SK-N-MC (cell line): ENCODE measurements around a stretch of chr1.

GRCh38 chr1:230299318-230300104, 126.6 kb downstream of the PGBD5 start:
- RRBS, result no CpG with 5 or more reads among the region's 13 CpGs

DNA sequence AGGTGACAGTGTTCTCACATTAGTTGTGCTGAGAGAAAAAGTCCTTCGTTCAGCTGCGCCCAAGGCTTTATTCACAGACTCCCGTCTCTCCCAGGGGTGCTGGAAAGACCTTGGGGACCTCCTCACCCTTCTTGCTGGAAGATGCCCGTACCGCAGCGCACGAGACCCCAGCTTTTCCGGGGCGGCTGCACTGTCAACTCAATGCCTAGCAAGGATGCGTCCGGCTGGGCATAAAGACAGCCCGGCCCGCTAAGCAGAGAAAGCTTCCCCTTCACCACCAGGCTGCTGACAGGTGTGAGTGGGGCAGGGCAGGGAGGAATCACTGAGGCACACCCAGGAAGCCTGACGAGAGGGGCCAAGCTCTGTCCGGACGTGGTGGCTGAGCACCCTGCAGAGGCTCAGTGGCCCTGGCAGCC, 125.3 kb downstream of the PGBD5 start:
- RRBS, result 100% methylated on average over 2 of the region's 16 CpGs

DNA sequence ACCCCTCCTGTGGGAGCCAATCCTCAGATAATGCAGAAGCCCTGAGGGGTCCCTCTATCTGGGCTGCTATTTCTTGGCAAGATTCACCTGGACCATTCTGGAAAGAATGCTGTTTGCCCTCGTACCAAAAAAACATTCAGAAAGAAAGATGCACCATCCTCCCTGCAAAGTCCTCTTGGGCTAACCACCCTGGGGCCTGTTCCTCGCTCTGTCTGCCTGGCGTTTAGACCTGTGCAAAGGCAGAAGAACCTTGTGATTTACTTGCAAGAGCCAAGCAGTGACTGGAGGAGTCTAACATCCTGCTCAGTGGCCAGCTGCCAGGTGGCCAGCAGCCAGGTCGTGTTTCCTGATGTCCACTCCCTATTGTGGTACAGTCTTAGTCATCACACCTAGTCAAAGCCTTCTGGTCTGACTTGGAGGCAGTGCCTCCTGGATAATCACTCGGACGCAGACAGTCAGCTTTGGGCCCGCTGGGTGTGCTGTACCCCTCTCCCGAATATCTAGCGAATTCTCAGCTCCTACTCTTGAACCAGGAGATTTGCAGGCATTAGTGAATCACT, 118.1 kb downstream of the PGBD5 start:
- RRBS, result no CpG with 5 or more reads among the region's 9 CpGs

- RRBS, result no CpG with 5 or more reads among the region's 9 CpGs
Observed at GRCh38 chr1:230381999-230382755, 44.0 kb downstream of the PGBD5 start.

GRCh38 chr1:230487642-230488391, 61.7 kb upstream of the PGBD5 start:
- RRBS, result no CpG with 5 or more reads among the region's 4 CpGs

DNA sequence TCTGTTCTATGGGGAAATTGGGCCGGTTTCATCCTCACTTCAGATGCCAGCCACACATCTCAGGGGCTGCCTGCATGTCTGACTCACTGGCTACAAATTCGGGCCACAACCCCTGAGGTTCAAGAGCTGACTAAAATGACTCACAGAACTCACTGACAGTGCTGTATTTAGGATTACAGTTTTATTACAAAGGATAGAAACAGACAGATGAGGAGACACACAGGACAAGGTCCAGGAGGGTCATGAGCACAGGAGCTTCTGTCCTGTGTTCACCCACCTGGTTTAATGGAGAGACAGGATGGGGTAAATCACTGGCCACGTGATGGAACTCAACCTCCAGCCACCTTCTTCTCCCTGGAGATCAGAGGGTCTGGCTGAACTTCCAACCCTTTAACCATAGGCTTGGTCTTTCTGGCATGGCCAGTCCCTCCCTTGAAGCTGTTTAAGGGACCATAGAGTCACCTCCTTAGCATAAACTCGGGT, 83.7 kb upstream of the PGBD5 start:
- RRBS, result no CpG with 5 or more reads among the region's 4 CpGs

DNA sequence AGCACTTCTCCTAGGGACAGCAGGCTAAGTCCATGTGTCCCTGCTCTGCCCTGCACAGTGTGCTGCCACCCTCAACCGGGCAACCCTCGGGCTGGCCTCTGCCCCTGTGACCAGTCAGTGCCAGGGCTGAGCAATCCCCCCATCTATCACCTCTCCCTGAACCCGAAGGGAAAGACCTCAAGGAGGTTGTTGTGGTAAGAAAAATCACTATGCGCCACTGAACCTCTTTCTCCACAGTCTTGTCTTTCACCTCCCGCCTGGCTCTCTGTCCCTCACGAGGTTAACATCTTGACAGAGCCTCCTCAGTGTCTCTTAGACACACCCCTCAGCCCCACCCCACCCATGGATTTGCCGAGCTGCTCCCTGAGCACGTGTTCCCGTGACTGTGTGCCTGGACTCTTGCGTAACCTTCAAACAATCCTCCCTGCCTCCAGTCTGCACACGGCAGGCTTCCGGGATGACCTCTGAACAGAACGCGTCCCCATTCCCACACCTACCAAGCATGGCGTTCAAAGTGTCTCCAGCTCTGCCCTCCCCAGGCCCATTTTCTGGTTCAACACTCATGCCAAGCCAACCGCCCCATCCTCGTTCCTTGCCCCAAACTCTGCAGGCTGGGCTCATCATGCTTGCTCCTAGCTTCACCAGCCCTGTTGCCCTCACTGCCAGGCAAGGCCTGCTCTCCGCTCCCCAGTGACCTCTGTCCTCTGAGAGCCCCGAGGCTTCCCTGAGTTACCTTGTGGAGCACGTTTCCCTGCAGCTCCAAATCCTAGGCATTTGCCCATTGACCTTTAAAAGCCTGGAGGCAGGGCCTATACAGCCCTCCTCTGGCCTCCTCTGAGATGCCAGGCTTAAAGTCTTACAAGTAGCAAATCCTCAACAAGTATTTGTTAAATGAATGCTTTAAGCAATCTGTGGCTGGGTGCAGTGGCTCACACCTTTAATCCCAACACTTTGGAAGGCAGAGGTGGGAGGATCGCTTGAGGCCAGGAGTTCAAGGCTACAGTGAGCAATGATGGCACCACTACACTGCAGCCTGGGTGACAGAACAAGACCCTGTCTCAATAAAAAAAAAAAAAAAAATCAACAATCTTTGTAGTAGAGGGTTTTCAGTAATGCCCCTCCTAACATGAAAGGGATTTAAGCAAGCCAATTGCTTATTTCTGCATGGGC, 5.2 kb downstream of the AGT start:
- RRBS, result no CpG with 5 or more reads among the region's 21 CpGs

DNA sequence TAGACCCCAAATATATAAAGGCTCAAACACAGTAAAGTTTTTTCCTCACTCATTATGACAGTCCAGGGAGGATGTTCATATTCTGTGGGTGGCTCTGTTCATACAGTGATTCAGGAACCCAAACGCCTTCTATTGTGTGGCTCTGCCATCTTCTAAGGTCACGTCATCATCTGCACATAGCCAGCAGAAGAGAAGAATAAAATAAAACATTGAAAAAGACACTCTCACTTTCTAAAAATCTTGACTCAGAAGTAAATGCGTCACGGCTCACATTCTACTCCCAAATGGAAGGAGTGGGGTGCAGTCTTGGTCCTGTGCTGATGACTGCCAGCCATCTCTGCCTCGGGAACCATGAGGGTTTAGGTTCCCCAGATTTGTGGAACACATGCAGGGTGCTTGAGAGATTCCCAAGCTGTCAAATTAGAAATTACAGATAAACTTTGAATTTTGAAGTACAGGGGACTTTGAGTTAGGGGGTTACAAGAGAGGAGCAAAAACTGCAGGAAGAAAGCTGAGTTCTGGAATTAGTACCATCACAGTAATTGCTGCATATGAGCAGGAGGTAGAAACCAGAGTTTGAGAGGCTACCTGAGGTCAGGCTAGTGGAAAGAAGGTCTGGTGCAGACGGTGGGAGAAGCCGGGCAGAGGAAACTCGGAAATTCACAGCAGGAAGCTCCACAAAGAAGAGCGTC, 29.5 kb downstream of the CAPN9 start:
- RRBS, result no CpG with 5 or more reads among the region's 9 CpGs

DNA sequence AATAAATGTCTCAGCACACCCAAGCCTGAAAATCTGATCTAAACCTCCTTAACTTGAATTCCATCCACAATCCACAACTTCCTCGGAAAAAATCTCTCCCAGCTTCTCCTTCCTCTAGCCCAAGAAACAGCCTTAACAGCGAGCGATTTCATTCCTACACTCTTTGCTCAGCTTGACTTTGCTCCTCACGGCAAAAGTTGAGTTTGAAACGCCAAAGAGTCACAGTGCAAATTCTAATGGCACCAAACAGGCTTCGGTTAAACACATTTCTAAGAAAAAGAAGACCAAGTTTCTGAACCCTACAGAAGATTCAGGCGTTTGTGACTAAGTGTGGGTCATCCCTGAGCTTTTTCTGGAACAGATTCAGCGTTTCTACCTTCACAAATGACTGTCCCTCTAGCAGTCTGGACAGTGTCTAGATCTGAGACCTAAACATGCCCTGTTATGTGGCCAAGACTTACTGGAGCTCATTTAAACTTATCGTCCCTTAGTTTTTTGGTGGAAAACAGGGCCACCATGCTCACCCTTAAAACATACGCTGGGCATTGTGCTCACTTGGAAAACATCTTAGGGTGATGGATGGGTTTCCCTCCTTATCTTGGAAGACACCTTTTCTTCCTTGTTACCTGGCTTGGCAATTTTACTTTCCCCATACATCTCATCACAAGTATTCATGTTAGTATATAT, 1.2 kb downstream of the C1orf198 start:
- RRBS, result no CpG with 5 or more reads among the region's 10 CpGs

DNA sequence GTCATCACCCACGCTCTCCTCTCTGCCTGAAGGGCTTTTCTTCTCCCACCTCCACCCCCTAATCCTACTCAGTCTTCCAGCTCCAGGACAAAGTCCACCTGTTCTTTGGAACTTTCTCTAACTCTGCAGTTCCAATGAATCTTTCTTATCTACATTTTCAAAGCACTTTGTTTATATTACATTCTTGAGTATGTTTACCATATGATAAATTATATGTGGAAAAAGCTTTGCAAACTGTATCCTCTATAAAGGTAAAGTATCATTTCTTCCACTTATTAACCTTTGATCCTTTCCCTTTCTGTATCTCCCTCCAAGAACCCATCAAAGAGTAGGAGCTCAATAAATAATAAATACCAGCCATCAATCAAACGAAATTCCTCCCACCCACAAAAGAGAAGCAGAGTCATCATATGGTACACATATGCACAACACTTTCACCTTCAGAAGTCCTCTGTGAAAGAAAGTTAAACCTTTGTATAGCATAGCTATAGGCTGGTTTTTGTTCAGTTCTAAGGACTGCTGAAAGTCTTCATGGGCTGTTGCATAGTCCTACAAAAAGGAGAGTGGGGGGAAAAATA, 39.6 kb downstream of the TTC13 start:
- RRBS, result no CpG with 5 or more reads among the region's 2 CpGs

DNA sequence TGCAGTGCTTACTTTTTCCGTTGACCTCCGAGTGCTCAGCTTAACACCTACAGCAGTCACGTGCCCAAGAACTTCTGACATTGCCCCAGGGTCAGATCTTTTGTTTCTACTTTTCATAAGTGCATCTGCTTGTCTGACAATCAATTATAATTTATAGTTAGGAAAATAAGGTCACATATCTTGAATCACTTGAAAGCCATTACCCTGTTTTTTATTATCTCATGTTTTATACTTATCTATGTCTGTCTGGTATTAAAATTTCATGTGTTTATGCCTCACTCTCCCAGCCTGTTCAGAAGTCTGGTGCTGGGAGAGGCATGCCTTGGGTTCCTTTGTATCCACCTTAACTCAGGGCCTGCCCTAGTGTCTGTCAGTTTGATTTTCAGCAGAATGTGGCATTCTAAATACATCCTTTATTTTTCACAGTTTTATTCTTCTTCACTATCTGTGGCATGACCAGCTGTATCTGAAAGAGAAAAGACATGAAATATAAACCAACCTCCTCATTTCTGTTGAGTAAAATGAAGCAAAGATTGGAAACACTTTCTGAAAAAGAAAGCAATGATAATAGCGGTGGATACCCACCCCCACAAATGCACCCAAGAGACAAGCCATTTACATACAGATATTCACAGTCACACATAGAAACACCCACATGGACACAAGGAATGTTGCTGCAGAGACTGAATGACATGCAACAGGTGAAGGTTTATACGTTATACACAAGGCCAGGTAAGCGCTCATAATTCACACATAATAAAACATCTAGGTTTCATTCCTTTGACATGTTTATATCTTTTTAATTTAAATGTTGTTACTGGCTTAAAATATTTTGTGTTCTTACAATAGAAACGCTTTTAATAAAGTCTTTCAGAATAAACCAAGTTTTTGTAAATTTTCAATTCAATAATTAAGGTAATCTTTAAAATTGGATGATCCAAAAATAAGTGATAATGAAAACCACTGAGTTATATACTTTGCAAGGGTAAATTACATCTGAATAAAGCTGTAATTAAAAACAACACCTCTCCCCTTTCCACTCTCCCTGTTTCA, 21.1 kb downstream of the ARV1 start:
- RRBS, result no CpG with 5 or more reads among the region's 7 CpGs

GRCh38 chr1:231040569-231040903, 482 bp upstream of the FAM89A start:
- RRBS, result 23% methylated on average over 11 of the region's 15 CpGs

- RRBS, result no CpG with 5 or more reads among the region's 10 CpGs
Observed at GRCh38 chr1:231232758-231233437, 8.1 kb downstream of the C1orf131 start.

- RRBS, result no CpG with 5 or more reads among the region's 14 CpGs
Observed at GRCh38 chr1:231317650-231318094, 20.0 kb downstream of the EXOC8 start.

DNA sequence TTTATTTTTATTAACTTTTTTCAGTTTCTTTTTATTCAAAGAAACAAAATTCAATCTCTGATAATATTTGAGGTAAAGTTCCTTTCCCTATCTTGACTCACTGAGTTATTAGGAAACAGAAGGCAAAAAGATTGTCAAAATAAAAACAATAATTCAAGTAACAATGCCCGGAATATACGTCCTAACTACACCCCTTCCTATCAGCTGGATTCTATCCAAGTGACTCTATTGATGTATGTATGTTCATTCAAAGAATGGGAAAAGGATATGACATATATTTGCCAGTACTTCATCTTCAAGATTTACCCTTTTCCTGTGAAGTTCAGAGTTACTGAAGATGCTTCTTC, 13.7 kb downstream of the SPRTN start:
- RRBS, result no CpG with 5 or more reads among the region's 2 CpGs

- RRBS, result no CpG with 5 or more reads among the region's 1 CpG
Observed at GRCh38 chr1:231362253-231362780, 24.2 kb downstream of the SPRTN start.

- RRBS, result no CpG with 5 or more reads among the region's 2 CpGs
Observed at GRCh38 chr1:231372102-231372681, 34.1 kb downstream of the SPRTN start.

DNA sequence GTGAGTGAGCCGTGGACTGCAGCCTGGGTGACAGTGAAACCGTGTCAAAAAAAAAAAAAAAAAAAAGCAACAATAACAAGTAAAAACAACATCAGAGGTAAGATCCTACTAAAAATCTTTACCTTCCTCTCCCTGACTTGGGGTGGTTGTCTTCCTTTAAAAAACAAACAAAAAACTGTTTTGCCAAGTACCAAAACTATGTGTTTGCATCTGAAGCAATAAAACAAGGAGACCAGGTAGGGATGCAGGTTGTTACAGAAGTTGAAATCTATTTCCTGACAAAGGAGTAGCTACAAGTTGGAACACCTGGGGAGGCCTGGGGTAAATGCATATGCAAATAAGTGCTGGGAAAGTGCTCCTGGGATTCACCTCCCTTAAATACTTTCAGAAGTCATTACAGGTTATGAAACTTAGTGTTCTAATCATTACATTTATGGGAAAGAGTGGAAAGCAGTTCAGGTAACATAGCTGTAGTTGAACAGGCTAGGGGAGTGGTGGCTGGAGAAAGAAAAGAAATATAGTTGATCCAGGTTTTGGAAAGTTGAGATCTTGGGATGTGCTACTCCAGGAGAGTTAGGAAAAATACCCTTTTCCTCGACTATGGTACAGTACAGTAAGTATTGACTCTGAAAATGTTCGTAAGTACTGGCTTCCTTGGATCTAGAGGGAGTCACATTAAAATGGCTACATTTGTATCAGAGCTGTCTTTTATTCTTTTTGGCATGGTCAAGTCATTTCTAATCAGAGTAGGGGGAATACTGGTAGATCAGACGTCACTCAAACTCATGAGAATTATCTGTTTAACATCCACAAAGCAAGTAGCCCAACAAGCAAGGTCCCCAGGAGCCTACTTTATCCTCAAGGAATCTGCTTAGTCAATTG, 1.8 kb upstream of the TSNAX start:
- RRBS, result no CpG with 5 or more reads among the region's 5 CpGs

- RRBS, result no CpG with 5 or more reads among the region's 22 CpGs
Observed at GRCh38 chr1:231641301-231641829, 14.8 kb downstream of the DISC1 start.

GRCh38 chr1:231814243-231814809, 187.7 kb downstream of the DISC1 start:
- RRBS, result no CpG with 5 or more reads among the region's 5 CpGs